GM23248 (cell line): Measurements from ENCODE around the gene ENTPD8.

- RAMPAGE, long total RNA: no peak
Measured at GRCh38 chr9:137441179-137442148, at the start of gene ENTPD8. ENTPD8 (minus strand) TSS chr9:137441357.

- RAMPAGE, long total RNA: no peak
Measured at GRCh38 chr9:137631948-137632653, 13.3 kb downstream of the EHMT1 start.

DNA sequence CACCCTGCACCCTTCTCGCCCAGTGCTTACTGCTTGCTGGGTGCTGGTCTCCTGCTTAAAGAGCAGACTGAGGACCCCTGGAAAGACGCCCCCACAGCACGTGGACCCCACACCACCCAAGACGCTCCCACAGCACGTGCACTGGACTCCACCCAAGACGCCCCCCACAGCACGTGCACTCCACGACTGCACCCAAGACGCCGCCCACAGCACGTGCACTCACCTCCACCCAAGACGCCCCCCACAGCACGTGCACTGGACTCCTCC, 50.4 kb downstream of the EHMT1 start:
- RAMPAGE, long total RNA: no peak

GRCh38 chr9:137679320-137679634, 60.5 kb downstream of the EHMT1 start:
- RAMPAGE, long total RNA: no peak

GRCh38 chr9:137694888-137695518, 76.2 kb downstream of the EHMT1 start:
- RAMPAGE, long total RNA: no peak

DNA sequence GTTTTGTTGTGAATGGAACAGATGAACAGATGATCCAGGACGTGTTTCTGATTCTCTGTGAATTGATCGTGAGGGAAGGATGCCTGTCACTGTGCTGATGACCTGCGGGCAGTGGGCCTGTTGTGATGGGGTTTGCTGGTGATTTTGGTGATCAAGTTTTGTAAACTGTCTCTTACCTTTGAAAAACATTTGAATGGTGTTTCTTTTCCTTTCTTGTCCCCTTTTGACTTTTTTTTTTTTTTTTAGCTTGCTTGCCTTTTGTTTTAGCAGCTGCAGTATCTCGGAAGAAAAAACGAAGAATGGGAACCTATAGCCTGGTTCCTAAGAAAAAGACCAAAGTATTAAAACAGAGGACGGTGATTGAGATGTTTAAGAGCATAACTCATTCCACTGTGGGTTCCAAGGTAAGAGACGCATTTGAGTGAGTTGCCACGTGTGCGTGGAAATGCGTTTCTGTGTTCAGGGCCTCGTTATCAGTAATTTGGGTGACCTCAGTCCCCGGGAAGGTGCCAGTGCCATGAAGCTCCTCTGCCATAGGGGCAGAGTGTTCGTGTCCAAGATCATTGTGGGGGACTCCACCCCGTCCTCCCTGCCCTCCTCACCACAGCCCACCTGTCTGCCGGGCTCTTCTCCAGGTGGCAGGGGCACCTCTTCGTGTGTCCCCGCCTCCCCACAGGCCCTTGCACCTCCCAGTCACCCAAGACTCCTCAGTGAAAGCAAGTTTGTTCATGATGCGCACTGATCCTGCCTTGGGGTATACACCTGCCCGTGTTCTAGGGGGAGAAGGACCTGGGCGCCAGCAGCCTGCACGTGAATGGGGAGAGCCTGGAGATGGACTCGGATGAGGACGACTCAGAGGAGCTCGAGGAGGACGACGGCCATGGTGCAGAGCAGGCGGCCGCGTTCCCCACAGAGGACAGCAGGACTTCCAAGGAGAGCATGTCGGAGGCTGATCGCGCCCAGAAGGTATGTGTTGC, 124.6 kb downstream of the EHMT1 start:
- RAMPAGE, long total RNA: no peak